ENCODE data around the gene DEFB119.

GRCh38 chr20:29753233-29753760 is 1504.2 kb upstream of the DEFB115 start:
- PRO-cap: no peak

- PRO-cap: no peak
Measured at GRCh38 chr20:29787400-29787679, 1470.1 kb upstream of the DEFB115 start.

DNA sequence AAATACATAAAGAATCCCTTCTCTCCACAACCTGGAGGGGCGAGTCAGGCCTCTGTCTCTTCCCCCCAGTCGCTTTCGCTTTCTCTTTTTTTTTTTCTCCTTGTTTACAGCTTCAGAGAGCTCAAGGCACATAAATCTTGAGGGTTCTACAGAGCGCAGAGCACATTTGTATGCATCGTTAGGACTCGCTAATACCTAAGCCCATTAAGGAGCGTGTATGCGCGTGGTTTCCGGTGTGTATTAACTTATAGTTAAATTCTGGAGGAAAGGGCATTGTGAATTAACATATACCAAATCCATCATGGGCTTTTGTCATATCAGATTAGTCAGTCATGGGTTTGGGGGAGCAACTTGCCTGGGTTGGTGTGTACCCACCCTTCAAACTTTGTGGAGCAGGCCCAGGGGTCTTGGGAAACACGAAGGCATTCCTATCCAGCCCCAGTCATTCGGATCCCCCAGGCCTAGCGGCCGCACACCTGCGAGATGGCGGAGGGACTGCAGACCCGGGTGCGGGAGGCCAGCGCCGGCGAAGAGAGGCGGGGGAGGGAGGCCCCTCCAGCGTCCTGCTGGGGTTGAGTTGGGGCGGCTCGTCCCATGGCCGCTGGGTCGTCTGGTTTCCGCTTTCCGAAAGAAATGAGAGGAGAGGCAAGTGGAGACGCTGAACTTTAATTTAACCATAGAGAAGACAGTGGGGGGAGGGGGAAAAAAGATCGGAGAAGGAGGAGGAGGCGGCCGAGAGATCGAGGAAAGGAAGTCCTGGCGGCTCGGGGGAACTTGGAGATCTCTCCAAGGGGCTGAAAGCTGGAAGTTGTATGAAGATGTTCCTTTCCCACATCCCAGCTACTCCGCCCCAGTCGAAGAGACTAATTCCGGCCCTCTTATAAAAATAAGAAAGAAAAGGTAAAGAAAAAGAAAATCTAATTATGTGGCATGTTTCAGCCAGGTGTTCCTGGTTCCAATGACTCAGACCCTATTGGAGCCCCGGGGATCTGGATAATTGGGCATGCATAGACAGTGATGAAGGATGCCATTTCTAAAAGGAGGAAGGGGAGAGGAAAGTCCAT is 967.9 kb upstream of the DEFB115 start:
- PRO-cap: no peak

DNA sequence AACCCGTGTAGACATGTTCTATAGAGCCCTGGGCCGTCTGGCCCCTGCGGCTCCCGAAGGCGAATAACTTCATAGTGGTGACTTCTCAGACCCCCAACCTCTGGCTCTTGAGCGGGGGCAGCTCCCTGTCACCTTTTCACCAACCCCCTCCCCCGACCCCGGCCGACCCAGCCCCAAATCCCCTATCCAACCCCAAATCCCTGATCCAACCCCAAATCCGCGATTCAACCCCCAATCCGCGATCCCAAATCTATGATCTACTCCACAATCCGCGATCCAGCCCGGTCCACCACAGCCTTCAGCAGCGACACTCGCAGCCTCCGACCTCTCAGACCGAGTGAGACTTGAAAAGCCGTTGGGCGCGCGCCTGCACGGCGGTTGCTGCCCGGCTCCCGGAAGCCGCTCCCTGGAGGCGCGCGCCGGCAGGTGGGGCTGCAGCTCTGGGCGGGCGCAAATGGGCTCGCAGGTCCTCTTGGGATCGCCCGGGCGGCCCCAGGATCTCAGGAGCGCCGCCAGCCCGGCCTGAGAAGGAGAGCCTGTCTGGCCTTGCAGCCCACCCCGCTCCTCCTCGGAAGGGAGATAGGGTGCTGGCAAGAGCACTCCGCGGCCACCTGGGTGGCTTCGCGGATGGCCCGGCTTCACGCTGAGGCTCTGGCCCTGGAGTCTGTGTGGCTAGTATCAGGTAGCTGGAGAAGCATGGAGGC is 533.5 kb upstream of the DEFB115 start:
- PRO-cap: no peak

DNA sequence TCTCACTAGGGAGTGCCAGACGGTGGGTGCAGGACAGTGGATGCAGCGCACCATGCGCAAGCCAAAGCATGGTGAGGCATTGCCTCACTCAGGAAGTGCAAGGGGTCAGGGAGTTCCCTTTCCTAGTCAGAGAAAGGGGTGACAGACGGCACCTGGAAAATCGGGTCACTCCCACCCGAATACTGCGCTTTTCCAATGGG is 24.3 kb upstream of the DEFB116 start:
- PRO-cap: no peak

DNA sequence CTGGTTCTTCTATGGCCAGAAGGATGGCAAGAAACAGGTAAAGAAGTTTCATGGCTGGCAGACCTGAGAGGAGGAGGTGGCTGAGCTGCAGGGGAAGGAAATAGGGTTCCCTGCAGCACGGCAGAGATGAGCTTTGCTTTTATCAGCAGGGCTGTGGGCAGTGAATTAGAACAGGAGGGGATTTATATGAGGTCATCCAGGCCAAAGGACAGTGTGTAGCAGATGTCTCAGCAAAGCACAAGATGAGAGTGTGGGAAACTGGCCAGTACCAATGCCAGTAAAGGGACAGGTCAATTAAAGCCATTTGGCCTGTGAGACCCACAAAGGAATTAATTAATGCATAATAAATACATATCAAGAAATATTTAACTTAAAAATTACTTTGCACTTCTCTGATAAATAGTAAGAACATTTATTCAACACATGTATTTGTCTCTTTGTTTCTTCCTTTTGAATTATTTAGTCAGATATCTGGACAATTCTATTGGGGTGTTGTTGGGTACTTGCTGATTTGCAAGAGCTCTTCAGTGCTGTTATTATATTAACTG is at the start of gene DEFB119:
Gene DEFB119 (minus strand): TSS at position 159 of the 548 bp plus-strand sequence.
- PRO-cap: no peak

DNA sequence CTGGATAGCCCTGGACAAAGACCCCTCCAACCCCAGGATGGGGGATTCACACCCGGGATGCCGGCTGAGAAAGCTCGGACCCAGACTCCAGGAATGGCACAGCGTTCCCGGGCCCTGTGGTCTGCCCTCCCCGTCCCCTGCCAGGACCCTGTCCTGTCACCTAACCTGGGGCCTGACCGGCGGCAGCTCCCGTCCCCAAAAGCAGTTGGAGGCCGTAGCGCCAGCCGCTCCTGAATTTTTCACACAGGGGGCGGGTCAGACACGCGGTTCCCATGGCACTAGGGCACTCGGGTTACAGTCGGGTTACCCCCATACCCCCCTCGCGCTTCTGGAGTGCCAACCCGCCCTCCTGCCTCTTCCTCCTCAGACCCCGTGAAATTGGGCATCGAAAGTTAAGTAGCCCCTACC is 434 bp downstream of the REM1 start:
- PRO-cap: no peak

GRCh38 chr20:31560529-31561770 is 13.8 kb downstream of the MCTS2 start:
- PRO-cap: no peak

- PRO-cap: no peak
Measured at GRCh38 chr20:31566554-31567657, 19.7 kb downstream of the MCTS2 start.

DNA sequence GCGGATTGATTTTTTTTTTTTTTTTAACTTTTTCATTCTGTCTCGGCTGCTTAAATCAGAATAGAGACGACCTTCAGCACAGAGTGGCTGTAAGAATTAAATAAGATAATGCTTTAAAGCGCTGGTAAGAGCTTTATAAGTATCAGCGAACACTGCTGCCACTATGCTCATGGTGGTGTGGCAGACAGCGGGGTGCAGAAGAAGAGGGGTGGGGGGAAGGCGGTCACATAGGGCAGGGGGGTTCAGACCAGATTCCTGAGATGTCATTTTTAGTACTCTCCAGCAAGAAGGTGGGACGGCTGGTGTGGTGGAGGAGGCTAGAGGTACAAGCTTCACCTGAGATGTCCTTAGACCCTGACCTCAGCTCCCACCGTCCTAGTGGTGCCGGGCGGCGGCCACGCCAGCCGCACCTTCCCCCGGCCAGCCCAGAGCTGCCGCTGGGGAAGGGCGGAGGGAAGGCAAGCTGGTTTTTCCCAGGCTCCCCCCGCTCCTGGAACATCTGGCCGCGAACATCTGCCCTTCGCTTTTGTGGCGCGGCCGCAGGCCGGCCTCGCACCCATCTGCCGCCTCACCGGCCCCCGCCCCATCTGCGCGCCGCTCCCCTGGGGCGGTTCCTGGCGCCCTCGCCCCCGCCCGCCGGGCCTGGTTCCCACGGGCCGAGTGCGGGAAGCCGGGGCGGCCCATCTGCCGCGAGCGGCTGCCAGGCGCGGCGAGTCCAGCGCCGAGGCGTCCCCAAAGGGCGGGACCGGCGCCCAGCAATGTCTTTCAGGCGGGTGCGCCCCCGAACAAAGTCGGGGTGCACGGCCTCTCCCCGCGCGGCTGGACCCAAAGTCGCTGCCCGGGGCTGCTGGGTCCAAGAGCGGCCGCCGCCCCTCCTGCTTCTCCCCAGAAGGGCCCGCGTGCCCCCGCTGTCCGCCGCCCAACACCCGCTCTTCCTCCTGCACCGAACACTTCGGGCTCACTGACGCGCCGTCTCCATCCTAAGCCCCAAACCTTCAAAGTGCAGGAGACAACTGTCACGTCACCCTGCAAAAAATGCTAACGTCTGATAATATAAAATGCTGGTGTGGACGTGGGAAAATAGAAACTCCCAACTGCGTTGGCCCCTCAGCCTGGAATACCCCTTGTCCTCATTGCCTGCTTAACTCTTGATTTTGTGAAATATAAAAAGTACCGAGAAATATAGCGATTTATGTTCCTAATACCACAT is 17.4 kb upstream of the ID1 start:
- PRO-cap: no peak

DNA sequence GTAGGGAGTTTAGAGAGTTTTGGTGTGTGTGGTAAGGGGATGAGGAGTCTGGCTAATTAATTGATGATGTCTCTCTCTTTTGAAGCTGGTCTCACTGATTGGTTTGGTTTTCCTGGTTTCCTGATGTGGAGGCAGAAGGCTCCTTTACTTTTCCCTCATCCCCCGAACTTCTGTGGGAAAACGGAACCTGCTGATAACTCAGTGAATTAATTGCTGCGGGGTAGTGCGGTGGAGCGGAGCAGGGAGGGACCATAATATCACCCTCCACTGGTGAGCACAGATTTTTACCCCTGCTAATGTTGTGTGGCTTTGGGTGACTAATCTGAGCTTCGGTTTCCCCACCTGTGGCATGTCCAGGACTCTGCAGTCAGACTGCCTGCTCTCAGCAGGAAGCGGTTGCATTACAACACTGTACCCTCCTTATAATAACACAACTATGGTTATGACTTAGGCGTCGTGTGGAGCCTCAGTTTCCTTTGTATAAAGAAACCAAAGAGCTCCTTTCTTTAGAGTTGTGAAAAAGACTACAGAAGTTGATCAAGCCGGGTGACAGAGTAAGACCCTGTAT is 2.3 kb upstream of the ID1 start:
- PRO-cap: no peak

DNA sequence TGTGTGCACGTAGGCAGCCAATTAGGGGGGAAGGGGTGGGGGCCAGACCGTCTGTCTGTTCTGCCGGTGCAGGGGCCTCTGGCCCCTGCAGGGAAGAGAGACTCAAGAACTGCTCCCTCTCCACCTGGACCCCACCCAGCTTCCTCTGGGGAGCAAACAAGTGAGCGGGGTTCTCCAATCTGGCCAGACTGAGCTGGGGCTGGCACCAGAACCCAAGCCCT is 707 bp downstream of the COX4I2 start:
- PRO-cap: no peak

DNA sequence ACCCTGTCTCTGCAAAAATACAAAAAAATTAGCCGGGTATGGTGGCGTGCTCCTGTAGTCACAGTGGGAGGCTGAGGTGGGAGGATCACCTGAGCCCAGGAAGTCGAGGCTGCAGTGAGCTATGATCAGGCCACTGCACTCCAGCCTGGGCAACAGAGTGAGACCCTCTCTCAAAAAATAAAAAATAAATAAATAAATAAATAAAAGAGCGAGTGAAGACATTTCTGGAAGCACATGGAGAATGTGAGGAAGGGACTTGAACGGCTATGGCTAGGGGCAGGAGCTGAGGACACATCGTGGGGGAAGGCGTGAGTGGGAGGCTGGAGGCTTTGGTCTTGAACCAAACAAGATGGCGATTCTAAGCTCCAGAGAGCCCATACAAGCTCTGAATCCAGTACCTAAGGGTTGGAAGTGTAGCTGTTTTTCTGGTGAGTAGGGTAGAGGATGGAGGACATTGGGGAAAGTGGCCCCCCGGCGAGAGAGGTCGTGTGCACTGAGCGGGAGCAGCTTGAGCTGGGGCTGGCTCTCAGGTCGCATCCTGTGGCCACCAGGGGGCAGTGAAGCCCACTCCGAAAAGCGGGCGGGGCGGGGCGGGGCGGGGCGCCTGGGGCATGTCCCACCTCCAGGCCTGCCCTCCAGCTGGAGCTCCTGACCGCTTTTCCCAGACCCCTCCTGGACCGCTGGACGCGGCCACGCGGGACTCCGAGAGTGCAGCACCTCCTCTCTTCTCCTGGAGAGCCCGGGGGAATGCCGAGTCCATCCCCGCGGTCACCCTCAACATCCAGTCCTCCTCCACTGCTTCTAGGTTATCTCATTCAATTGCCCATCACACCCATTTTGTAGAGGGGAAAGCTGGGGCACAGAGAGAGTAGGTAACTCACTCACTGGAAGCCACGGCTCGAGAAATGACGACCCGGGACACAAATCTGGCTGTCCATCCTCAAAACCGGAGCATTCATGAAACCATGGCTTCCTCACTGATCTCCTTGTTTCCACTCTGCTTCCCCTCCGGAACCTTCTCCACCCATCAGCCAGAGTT is 23.8 kb downstream of the COX4I2 start:
- PRO-cap: no peak

GRCh38 chr20:31721254-31722068 is 1.2 kb downstream of the BCL2L1 start:
- PRO-cap: no peak

DNA sequence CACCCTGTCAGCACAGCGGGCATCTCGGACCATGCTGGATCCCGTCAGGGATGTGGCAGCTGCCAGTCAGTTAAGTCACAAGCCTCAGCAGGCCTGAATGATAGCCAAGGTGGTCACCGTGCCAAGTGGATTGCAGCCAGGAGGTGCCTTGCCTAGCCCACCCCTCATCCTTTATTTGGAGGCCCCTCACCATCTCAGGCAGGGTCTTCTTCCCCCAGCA is 7.3 kb upstream of the MYLK2 start:
- PRO-cap: no peak

GRCh38 chr20:31833707-31834399 is 11.6 kb downstream of the FOXS1 start:
- PRO-cap: no peak

DNA sequence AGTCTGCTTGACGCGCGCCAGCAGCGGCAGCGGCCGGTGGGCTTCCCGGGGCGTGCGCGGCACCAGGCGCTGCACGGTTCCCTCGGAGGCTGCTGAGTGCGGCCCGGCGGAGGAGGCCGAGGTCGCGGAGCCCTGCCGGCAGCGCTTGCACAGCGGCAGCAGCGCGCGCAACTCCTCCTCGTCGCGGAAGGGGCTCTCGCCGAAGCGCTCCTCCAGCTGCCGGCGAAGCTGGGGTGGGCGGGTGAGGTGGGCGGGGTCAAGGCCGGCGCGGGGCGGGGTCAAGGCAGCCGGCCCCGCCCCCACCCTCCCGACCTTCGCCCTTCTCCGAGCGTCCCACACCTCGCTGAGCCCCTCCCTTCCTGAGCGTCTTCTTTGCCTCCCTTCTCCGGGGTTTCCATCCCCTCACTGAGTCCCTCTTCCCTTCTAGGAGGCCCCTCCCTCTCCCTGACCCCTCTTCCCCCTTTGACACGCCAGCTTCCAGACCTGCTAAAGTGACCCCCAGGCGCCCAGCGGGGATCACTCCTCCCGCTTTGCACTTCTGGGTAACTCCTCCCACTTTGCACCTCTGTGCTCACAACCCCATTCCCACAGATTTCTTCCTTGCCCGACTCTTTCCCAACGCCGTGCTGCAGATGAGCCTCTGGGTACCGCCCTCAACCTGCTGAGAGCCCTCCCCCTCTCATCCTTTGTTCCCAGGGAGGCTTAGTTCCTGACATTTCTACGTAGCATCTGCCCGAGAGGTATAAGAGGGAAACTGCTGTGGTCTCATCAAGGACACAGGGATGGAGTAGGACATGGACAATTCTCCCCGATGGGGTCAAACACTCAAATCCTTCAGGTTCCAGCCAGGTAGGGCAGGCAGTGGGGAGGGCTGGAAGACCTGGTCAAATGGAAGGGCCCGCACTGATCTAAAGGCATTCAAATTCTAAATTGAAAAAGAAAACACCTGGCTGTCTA is 8.6 kb downstream of the DUSP15 start:
- PRO-cap: unidirectional peak, minus-strand start at position 94 of the sequence

- PRO-cap: no peak
Measured at GRCh38 chr20:31900967-31901485, 30.6 kb downstream of the TTLL9 start.

DNA sequence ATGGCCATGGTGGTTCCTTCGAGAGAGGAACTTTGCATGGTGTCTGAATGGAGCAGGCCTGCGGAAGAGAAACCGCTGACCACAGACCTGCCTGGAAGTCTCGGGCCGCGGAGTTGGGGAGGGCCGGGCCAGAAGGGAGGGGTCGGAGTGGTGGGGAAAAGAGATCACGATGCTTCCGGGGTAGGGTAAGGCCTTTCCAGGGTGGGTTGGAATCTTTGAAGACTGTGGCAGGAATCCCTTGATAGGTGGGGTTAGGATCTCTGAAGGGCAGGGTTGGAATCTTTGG is 764 bp upstream of the HCK start:
- PRO-cap: no peak

GRCh38 chr20:32184675-32185476 is 22.7 kb downstream of the PLAGL2 start:
- PRO-cap: no peak